GM19240 (cell line): ENCODE measurements around a stretch of chr2.

DNA sequence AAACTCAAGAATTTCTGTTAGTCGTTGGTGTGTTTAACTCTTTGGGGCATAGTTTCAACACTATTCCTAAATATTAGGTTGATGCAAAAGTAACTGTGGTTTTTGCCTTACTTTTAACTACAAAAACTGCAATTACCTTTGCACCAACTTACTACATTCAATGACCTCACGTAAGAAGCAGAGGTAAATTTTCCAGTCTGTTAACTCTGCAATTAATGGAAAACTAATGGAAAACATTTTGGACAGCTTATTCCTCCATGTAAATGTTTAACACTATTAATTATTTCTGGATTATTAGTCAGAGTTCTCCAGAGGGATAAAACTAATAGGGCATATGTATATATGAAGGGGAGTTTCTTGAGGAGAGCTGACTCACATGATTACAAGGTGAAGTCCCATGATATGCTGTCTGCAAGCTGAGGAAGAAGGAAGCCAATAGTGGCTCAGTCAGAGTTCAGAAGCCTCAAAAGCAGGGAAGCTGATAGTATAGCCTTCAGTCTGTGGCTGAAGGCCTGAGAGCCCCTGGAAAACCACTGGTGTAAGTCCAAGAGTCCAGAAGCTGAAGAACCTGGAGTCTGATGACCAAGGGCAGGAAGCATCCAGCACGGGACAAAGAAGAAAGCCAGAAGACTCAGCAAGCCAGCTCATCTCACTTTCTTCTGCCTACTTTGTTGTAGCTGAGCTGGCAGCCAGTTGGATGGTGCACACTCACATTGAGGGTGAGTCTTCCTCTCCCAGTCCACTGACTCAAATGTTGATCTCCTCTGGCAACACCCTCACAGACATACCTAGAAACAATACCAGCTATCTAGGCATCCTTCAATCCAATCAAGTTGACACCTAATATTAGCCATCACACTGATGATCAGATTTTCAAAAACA lies 135.9 kb downstream of the PTH2R start:
- RRBS, result no CpG with 5 or more reads among the region's 3 CpGs

- RRBS, result 10% methylated on average over 3 of the region's 20 CpGs
Observed at GRCh38 chr2:209579137-209579925, 155.5 kb downstream of the MAP2 start.

DNA sequence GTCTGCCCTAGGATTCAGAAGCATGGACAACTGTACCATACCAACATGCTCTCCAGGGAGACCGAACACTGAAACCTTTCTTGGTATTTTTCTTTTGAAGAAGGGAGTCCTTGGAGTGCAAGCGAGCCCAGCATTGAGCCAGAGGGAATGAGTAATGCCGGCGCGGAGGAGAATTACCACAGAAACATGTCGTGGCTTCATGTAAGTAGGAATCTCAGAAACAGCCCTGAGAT lies 106.3 kb upstream of the RPE start:
- RRBS, result no CpG with 5 or more reads among the region's 6 CpGs

DNA sequence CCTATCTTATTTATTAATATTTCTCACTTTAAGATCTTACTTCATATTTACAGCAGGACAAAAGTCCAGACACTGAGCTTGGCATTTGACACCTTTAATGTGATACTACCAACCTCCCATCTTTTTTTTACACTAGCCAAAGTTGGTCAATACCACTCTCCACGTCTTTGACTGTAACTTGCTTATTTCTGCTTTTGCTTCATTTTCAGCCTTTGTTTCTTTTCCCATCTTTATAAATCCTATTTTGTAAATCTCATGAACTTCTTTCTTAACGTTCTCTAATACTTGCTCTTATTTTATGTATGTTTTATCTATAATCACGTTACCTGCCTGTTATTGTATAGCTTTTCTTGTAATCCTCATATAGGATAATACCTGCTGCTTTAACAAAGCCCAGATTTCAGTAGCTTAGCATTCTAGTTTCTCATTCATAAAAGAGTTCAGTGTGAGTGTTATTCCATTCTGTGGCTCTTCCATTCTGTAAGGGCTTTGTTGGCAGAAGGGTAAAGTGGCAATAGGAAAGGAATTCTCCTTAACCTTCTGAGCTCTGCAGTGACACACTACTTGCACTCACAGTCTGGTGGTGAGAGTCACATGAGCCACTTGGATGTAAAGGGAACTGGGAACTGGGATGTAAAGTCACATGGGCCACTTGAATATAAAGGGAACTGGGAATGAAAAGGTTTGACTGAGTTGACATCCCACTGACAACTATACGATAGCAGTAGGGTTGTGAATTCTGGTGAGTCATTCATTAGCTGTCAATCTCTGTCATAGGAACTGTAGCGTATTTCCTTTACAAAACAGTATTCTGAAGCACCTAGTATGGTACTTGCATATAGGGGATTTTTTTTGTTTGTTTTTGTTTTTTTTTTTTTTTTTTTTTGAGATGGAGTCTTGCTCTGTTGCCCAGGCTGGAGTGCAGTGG lies 5.3 kb downstream of the RPE start:
- RRBS, result no CpG with 5 or more reads among the region's 5 CpGs

DNA sequence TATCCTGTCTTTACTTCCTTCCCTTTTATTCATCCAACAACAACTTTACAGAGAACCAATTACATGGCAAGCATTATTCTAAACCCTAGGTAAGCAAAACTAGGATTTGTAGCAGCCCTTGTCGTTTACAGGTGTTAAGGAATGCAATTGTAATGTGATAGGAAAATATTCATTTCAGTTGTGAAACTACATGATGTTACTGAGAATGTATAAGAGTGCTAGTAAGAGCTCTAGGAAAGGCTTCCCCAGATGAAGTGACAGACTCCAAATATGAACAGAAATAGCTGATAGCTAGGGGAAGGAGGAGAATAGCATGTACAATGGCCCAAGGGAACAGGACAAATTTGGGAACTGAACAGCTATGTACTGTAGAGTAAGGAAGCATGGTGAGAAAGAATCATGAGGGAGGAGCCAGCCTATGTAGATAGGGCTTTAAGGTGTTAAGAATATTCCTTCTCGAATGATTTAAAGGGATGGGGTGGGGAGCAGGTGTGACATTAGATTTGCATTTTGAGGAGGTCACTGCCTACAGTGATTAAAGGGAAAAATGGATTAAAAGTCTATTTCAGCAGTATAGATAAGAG lies 31.7 kb downstream of the RPE start:
- RRBS, result no CpG with 5 or more reads among the region's 2 CpGs

- RRBS, result 1% methylated on average over 3 of the region's 33 CpGs
Observed at GRCh38 chr2:210171478-210171950, 305 bp upstream of the KANSL1L start.

DNA sequence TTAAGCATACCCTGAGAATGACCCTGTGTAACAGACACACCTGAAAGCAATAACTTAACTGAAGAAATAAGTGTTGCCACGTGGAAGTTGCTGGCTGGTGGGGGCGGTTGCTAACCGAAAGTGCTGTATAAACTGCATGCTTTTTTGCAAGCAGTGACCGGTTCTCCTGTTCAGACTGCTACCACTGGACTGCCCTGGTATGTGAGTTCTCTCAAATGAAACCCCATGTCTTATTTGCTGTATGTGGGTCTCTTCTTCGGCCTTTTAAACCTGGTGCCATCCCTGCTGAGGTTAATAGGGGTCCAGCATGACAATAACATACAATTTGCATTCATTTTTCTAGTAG lies 28.0 kb upstream of the ACADL start:
- RRBS, result no CpG with 5 or more reads among the region's 5 CpGs

GRCh38 chr2:210546467-210547203 lies 9.8 kb upstream of the CPS1 start:
- RRBS, result no CpG with 5 or more reads among the region's 5 CpGs

GRCh38 chr2:210583331-210583821 lies 27.0 kb downstream of the CPS1 start:
- RRBS, result no CpG with 5 or more reads among the region's 2 CpGs

- RRBS, result no CpG with 5 or more reads among the region's 5 CpGs
Observed at GRCh38 chr2:210620397-210621265, 64.2 kb downstream of the CPS1 start.

- RRBS, result no CpG with 5 or more reads among the region's 6 CpGs
Observed at GRCh38 chr2:210636465-210637447, 80.4 kb downstream of the CPS1 start.

DNA sequence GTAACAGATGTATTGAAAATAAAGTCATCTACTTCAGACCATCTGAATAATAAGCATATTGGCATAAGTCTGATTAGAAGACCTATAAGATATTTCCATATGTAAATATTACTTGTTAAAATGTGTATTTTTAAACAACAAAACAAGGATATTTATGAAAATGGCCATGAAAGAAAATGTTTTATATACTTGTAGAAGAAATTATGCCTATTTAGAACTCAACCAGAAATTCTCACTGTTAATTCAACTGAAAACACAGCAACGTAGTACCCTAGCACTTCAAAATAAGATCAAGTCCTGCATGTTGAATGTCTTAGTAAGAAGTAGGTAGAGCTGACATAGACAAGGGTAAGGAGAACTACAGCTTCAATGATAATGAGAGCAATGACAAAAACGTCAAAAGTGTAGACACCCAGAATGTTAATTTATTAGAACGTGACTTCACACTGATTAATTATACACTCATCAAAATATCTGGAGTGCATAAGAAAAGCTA lies 13.8 kb downstream of the IKZF2 start:
- RRBS, result no CpG with 5 or more reads among the region's 3 CpGs

DNA sequence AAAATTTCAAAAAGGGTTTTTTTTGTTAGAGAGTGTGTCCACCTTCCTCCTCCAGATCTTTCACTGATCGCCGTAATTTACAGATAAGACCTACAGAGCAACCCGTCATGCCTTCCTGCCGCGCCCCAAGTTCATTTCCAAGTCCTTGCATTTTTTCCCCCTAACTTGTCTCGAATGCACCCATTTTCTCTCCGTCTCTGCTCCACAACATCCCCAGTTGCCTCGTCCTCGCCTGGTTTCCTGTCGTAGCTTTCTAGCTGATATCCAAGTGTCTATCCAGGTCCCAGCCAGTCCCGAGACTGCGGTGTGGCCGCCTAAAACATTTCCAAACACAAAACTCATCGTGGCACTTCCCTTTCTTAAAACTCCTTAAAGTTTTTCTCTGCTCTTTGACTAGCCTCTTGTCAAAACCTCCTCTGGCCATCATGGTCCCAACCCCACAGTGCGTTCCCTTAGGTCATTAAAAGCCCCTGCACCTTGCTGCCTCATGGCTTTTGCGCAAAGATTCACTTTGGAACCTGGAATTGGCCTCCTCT lies 1.2 kb upstream of the BARD1 start:
- RRBS, result no CpG with 5 or more reads among the region's 16 CpGs

GRCh38 chr2:215749436-215750168 lies 263.7 kb downstream of the MREG start:
- RRBS, result no CpG with 5 or more reads among the region's 13 CpGs

GRCh38 chr2:215827266-215827513 lies 186.2 kb downstream of the MREG start:
- RRBS, result no CpG with 5 or more reads among the region's 3 CpGs

DNA sequence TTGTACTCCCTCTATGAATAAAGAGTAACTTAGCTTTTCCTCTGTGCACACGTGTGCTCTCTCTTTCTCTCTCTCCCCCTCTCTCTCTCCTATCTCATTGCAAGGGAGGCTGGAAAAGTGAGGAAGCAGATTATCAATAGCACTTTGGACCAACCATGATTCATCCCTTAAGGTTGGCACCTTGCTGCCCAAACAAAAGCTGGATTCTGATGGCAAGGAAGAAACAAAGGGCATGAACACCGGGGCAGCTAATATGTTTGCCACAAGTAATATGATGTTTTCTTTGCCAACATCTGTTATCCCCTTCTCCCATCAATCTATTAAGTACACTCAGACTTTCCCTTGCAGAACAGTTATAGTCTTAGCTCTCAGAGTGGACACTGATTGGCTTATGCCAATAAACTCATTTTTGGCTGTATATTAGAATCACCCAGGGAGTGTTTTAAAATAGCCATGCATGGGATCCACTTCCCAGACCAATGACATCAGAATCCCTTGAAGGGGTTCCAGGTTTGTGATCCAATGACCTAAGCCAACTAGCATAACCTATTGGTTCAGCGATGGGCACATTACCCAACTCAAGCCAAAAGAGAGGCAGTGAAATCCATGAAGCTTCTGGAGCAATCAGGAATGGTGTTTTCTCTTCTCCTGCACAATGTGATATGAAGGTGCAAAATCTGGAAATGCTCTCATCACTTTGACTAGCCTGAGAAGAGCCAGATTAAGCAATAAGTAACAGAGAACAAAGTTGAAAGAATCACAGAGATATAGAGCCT lies 60.3 kb downstream of the MREG start:
- RRBS, result no CpG with 5 or more reads among the region's 3 CpGs

DNA sequence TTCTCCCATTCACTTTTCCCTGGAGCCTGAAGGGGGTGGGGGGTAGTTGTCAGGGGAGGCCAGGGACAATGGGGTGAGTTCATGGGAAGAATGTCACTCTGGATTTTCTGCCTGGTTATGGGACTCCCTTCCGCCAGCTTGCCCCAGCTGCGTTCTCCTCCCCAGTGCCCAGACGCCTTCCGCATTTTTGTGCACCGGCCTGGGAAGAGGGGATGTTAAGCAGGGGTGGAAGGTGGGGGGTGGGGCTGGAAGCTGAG lies 2.4 kb downstream of the IGFBP2 start:
- RRBS, result no CpG with 5 or more reads among the region's 5 CpGs

DNA sequence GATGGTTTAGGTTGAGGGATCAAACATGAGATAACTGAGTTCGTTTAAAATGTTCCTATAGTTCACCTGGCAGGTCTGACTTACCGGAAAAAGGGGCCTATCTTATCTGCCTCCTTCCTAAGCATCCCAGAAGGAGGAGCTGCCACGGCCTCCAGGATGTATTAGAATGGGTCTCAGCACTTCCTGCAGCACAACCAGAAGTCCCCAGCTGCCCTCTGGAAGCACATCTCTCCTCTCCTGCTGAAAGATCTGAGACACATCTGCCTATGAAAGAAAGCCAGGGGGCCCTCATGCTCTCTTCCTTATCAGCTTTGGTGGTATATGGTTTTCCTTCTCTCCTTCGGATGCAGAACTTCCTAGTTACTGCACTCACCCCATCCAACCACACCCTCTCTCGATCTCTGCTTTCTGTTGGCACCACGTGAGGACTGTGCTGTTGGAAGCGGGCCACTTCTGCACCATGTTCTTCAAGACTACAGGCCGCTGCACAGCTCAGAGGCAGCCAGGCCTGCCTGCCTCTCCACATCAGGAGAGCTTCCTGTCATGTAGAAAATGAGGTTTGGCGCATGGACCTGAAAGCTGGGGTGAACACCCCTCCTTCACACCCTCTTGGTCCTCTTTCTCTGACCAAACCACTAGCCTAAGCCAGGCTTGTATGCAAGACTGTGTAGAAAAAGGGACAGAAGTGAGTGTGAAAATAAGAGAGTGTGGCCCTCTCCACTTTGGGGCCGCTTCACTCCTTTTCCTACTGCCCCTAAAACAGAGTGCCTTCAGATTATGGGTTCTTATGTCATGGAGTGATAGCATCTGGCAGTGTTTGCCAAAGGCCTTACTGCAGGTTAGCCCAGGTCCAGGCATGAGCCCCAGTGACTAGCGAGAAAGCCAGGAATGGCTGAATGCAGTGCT lies 6.4 kb downstream of the IGFBP5 start:
- RRBS, result no CpG with 5 or more reads among the region's 11 CpGs

DNA sequence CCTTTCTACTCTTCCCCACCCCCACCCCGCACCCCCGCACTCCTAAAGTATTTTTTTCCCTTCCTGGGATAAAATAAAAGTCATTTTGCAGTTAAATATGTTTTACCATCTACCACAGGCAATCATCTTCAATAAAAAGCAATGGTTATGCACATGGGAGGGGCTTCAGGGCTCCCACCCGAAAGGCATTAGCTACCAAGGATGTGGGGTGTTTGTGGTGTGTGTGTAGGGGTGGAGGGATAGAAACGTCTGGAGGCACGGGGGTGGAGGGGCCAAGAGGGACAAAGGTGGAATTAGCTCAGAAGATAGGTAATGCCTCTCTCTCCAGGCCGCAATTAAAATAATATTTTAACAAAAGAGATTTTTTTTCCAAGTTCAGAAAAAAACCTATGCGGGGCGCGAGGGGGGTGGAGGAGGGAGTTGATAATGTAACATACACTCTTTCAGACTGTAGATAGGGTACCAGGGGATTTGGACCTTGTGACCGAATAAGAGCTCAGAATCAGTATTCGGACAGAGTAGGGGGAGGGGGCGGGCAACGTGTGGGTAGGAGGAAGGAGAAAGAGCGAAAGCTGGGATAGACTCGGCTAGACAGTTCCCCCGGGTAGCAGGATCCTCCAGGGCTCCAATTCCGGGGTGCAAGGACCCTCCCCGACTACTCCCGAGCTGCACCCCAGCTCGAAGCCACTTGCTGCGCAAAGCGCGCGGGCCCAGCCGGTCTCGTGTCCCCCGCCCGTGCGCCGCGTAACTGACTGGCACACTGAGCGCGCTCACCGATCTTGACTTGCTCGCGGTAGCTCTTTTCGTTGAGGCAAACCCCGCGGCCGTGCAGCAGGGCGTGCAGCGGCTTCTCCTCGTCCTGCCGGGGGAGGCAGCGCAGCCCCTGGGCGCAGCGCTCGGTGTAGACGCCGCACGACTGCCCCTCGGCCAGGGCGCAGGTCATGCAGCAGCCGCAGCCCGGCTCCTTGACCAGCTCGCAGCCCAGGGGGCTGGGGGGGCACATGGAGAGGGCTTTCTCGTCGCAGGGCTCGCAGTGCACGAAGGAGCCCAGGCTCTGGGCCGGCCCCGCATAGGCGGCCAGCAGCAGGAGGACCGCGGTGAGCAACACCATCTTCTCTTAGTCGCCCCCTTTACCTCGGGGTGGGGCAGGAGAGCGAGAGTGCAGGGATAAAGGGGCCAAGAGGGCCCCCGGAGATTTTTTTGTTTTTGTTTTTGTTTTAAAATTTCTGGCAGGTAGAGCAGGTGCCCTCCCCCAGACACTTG lies 1.3 kb downstream of the IGFBP5 start:
- RRBS, result 5% methylated on average over 20 of the region's 69 CpGs